ENCODE measurements around a stretch of chr19.

- PRO-cap, result no peak
Measured at GRCh38 chr19:1989998-1991287, 25.1 kb downstream of the BTBD2 start.

DNA sequence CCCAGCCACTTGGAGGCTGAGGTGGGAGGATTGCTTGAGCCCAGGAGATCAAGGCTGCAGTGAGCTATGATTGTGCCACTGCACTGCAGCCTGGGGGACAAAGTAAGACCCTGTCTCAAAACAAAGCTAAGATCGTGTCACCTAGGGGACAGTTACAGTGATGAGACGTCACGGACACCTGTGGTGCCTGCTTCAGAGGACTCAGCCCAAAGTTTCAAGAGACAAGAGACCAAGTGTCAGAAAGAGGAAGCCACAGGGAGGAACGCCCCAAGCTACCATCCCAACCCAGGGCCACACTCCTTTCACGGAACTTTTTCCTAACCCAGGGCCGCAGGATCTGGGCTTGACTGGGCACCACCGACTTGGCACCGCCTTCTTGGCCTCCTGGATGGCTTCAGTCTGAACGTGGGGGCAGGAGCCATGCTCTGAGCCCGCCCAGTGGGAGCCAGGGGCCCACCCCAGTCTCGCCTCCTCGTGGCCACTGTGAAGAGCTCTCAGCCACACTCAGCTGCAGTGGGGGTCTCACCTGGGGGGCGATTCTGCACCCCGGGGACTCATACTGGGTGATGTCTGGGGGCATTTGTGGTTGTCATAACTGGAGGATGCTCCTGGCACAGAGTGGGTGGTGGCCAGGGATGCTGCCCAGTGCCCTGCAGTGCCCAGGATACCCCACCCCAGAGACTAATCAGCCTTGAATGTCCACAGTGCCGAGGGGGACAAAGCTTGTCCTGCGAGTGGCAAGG is 8.4 kb downstream of the MOB3A start:
- PRO-cap, result bidirectional peak, plus-strand start at position 232 of the sequence, minus-strand start at position 203 of the sequence

- PRO-cap, result no peak
Measured at GRCh38 chr19:2097077-2097202, 225 bp downstream of the IZUMO4 start.

- PRO-cap, result unidirectional peak, plus-strand start at chr19:2235628
Measured at GRCh38 chr19:2235082-2236106, 735 bp downstream of the PLEKHJ1 start.

- PRO-cap, result no peak
Measured at GRCh38 chr19:2260165-2260640, 4.0 kb upstream of the JSRP1 start.

GRCh38 chr19:2293917-2294922 is 12.2 kb upstream of the PEAK3 start:
- PRO-cap, result no peak

DNA sequence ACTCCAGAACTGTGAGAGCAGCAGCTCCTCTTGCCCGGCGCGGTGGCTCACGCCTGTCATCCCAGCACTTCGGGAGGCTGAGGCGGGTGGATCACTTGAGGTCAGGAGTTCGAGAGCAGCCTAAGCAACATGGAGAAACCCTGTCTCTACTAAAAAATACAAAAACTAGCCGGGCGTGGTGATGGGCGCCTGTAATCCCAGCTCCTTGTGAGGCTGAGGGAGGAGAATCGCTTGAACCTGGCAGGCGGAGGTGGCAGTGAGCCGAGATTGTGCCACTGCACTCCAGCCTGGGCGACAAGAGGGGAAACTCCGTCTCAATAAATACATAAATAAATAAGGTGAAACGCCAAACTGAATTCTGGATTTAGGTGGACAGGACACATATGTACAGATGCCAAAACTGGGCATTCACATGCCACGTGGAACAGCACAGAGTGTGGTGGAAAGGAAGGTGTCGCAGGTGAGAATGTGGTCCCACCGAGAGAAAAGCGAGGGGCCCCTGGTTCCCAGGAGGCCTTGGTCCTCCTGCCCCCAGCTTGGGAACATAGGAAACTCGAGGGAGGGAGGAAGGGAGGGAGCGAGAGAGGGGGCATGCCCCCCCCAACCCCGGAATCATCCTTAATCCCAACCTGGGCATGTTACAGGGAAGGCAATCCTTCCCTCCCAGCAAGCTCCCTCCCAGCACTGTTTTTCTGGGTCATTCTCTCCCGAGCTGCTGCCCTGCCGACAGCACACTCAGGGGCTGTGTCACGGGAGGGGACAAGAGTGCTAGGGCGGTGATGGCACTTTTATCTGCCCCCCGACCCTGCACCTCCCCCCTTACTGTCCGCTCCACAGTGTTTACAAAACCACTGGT is 12.3 kb downstream of the LINGO3 start:
- PRO-cap, result no peak

DNA sequence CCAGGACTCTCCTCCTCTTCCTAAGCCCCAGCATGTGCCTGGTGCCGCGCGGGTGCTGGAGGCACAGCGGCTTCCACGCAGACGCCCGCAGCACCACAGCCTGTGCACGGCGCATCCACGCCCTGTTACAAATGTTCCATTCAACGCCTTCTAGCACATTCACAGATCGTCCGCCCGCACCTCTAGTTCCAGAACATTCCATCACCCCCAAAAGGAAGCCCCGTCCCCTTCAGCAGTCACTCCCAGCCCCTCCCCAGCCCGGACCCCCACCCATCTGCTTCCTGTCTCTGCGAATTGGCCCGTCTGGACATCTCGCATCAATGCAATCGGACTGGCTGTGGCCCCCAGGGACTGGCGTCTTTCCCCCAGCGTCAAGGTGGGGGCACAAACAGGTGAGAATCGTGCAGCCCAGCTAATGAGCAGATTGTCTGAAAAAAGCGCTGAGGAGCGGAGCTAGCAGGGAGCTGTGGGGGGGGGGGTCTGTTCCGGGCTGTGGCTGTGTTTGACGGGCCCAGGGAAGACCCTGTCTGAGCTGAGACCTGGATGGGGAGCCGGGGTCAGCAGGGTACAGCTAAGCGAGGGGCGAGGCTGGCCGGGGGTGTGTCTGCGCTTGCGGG is 5.0 kb downstream of the LINGO3 start:
- PRO-cap, result no peak

- PRO-cap, result no peak
Measured at GRCh38 chr19:2332251-2332785, 3.8 kb downstream of the SPPL2B start.

DNA sequence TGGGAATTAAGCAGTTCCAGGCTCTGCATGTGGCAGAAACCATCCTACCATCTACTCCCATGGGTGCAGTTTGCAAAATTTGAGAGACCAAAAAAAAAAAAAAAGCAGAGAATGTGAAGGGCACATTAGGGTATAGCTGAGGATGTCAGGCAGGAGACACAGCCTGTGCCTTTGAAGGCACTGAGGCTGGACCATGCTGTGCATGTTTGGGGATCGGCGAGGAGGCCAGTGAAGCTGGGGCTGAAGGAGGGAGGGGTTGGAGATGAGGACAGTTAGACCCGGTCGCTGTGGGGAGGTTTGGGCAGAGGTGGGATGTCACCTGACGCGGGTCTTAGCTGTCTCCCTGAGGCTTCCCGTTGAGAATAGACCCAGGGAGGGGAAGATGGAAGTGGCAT is 8.2 kb downstream of the TMPRSS9 start:
- PRO-cap, result no peak

DNA sequence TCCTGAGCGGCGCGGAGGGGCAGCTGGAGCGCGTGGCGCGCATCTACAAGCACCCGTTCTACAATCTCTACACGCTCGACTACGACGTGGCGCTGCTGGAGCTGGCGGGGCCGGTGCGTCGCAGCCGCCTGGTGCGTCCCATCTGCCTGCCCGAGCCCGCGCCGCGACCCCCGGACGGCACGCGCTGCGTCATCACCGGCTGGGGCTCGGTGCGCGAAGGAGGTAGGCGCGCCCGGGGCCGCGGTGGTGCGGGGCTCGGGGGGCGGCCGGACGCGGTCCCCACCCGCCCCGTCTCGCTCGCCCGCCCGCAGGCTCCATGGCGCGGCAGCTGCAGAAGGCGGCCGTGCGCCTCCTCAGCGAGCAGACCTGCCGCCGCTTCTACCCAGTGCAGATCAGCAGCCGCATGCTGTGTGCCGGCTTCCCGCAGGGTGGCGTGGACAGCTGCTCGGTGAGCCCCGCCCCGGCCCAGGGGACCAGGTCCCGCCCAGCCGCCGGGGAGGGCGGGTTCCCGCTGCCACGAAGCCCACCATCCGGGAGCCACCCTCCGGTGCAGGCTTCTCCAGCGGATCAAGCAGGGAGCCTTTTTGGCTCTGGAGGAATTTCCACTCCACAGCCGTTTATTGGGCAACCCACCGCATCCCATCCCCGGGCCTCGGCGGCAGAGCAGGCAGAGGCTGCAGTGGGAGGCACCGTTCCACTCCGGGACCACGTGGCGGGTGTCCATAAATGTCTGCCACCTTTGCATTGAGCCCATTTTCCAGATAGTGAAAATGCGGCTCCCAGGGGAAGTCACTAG is 2.1 kb downstream of the TIMM13 start:
- PRO-cap, result no peak

GRCh38 chr19:2433774-2434249 is 6.4 kb upstream of the TIMM13 start:
- PRO-cap, result no peak

- PRO-cap, result bidirectional peak, plus-strand start at chr19:2462359, minus-strand start at chr19:2462169
Measured at GRCh38 chr19:2461769-2462785, 5.3 kb upstream of the LMNB2 start.

DNA sequence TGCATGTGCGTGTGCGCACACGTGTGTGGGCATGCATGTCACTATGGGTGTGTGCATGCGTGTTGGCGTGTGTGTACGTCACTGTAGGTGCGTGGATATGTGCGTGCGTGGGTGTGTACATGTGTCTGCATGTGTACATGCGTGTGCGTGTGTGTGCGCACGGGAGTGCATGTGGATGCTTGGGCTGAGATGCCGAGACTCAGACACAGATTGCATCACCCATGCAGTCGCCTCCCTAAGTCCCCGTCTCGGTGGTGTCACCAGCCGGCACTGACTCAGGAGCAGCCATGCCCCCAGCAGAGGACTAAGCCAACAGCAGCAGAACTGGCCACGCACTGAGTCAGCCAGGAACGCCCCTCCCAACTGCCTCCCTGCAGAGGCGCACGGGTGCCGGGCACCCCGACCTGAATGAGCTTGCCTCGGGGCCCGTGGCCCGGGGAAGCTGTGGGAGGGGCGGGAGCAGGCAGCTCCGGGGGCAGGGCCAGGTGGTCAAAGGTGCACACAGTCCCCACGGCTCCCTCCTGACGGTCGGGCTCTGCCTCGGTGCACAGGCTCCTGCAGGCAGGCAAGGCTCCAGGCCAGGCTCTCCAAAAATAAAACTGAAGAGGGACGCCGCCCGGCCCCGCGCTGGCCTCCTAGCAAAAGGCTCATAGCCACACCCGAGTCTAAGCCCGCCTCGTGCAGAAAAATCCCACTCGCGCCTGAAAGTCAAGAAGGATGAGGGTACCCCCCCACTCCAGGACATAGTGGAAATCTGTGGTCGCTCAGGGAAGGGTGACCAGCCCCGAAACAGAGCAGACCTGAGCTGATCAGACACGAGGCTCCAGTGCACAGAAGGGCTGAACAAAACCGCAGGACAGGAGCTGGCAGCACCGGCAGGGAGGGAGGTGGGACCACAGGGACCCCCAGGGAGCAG is 49.1 kb downstream of the GADD45B start:
- PRO-cap, result no peak

DNA sequence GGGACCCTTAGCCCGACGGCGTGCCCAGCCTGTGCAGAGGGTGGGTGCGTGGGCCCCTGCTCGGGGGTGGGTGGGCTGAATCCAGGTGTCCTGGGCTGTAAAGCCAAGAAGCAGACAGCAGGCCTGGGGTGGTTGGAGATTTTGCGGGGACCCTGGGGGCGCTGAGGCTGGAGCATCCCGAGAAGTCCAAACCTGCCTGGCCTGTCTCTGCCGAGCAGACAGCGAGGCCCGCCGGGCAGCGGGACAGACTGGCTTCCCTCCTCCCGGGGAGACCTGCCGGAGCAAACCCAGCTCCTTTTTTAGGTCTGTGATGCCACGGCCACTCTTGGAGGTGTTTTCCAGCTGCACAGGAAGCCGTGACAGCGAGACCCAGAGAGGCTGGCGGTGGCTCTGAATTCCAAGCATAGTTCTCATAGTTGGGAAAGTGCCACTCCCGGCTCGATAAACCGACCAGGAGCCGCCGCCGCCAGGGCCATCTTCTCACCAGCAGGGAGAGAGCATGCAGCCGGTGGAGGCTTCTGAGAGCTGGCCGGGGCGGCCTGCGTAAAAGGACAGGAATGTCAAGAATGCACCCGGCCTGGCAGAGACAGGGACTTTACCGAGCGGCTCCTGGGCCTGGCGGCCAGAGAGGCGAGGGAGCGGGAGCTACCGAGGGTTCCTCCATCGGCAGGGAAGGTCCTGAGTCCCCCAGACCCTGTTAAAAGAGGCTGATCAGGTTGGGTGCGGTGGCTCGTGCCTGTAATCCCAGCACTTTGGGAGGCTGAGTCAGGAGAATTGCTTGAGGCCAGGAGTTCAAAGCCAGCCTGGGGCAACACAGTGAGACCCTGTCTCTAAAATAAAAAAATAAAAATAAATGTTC is 64.8 kb downstream of the GADD45B start:
- PRO-cap, result bidirectional peak, plus-strand start at position 625 of the sequence, minus-strand start at position 482 of the sequence

DNA sequence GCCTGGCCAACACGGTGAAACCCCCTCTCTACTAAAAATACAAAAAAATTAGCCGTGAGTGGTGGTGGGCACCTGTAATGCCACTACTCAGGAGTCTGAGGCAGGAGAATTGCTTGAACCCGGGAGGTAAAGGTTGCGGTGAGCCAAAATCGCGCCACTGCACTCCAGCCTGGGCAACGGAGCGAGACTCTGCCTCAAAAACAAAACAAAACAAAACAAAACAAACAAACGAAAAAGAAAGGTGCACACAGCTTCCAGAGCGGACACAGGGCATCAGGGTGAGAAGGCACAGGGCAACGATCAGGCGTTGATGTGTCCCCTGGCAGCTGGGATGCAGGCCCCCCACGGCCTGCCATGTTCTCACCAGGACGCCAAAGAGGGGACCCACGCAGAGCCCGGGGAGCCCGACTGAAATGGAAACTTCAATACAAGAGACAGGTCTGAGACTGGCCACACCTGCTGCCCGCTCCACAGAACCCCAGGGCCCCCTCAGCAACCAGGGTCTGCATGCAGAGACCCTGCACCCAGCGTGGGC is 69.9 kb downstream of the GADD45B start:
- PRO-cap, result no peak

GRCh38 chr19:2546323-2547178 is 70.6 kb downstream of the GADD45B start:
- PRO-cap, result bidirectional peak, plus-strand start at chr19:2546693, minus-strand start at chr19:2546383

GRCh38 chr19:2575942-2576595 is 100.1 kb downstream of the GADD45B start:
- PRO-cap, result no peak

DNA sequence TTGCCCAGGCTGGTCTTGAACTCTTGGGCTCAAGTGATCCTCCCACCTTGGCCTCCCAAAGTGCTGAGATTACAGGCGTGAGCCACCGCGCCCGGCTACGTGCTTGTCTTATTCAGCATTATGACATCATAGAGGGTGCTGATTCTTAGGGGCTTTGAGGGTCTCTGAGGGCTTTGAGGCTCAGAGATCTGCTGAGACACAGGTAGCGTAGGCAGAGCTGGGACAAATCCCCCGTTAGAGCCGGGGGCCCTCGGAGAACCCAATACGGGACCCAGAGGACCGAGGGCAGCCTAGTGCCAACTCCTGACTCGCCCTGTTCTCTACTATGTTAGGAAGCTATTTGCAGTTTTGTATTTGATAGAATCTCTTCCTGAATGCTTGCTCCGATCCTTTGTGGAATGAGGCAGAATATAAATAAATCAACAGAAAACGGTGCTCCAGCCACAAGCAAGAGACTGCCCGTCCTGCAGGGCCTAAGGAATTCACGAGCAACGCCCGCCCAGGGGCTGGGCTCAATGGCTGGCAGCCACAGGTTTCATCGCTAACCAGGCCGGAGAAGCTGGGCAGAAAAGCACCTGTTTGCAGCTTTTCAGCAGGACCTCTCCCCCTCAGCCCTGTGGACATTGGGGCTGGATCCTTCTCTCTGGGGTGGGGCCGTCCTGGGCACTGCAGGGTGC is 102.3 kb downstream of the GADD45B start:
- PRO-cap, result unidirectional peak, plus-strand start at position 440 of the sequence

DNA sequence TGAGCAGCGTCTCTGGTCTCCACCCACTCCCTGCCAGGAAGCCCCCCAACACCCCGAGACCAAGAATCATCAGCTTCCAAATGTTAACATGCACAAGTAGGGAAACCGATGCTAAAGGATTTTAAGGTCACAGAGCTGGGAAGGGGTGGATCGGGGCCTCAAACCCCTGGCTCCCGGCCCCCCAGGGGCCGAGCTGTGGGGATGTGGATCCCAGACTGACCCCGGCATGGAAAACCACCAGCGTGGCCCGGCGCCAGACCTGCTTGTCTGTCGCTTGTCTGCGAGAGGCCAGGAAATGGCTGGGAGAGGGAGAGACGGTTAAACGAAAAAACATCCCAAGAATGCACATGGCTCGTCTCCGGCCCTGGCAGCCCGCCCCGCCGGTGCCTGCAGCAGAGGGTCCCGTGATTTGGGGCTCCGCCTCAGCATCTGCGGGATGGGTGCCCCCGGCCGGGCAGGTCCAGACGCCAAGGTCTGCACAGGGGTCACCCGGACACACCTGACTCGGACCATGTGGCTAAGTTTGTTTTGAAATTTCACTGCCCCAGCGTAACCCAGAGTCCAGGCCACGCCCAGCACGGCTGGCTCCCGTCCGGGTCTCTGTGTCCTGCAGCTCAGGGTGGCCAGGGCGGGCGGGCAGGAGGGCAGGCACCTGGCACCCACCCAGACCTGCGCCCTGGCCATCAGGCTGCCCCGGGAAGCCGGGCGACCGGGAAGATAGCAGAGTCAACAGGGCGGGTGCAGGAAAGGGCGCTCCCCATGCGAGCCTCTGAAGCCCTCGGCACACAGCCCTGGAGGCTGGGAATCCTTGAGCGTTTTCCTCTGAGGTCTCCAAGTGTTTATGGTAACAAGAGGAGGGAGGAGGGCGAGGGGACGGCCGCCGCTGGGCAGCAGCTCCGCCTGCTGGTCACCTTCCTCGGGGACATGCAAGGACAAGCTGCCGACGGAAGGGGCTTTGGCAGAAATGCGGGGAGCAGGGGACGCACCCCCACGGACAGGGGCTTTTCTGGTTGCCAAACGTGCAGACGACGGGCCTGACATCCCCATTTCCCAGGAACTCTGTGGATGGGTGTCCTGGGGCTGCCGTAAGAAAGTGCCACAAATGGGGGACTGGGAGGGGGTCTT is 103.2 kb downstream of the GADD45B start:
- PRO-cap, result bidirectional peak, plus-strand start at position 686 of the sequence, minus-strand start at position 428 of the sequence; bidirectional peak, plus-strand start at position 910 of the sequence, minus-strand start at position 793 of the sequence